SJCRH30 (cell line): ENCODE measurements around the gene PRL.

GRCh38 chr6:20213131-20213562, 878 bp upstream of the MBOAT1 start:
- RAMPAGE, long total RNA = no peak

GRCh38 chr6:20403229-20404217, 1.8 kb downstream of the E2F3 start:
- RAMPAGE, long total RNA = no peak

DNA sequence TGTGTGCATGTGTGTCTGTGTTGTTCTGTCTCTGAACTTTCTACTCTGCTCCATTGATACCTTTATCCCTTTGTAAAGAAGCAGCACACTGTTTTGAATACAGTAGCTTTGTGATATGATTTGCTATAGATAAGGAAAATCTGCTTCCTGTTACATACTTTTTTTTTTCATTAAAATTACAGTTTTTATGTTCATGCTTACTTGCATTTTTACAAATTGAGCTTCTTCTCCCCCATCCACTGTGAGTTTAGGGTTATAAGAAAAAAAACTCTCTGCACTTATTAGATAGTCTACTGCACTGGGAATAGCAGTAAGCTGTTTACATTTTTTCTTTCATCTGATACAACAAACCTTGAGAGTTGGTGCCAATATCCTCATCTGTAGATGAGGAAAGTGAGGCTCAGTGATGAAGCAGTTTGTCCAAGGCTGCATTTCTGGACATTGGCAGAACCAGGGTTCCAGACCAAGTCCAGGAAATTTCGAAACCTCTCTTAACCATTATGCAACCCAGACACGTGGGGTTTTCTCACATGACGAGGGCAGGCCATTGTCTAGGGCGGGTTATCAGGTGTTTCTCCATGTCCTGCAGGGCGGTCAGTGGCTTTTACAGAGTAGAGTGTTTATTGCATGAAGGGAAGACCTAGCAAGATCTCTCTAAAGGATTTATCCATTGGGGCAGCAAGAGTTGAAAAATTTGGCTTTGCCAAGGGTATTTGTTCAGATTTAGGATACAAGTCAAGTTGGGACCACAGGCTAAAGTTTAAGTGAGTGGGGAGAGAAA, 22.9 kb downstream of the E2F3 start:
- RAMPAGE, long total RNA = no peak

DNA sequence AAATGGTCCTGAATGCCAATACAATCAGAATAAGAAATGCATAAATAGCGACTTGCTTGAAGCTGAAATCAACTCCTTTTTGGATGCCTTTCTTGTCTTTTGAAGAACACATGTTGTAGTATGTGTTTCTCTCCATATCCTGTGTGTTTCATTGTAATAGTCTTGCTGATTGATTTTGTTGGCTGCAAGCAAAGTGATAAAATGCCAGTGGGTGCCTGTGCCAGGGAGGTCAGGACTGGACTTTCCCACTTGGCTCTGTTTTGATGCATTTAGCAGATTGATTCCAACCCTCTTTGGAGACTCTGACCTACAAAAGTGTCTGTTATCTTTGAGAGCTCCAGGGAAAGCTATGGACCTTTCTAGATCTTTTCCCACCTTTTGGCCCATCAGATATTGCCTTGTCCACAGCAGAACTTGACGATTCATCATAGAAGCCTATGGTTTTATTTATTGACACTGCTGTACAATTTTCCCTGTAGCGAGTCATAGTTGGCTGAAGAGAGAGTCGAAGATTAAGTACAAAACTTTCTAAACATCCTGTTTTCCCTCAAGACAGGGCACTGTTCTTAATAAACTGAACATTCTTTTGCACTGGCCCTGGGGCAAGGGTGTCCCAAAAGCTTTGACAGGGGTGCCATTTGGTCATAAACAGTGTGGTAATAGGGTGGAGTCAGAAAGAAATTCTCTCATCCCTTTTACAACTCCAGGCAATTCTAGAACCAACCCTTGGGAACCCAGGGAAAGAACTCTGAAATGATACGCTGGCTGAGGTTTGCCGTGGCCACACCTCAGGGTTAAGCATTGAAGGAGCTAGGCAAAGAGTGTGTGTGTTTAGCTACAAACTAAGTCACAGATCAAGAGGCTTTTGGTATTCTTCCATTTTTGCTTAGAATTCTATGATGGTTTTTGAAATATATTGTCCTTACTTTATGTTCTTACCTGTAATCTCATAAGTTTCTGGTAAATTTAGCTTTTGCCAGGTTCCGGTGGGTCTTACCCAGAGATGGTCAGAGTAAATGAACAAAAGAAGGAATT, 53.8 kb downstream of the E2F3 start:
- RAMPAGE, long total RNA = no peak

- RAMPAGE, long total RNA = no peak
Observed at GRCh38 chr6:20479086-20480253, 54.8 kb upstream of the CDKAL1 start.

- RAMPAGE, long total RNA = no peak
Observed at GRCh38 chr6:20481090-20481470, 53.2 kb upstream of the CDKAL1 start.

- RAMPAGE, long total RNA = no peak
Observed at GRCh38 chr6:20534928-20535335, 675 bp downstream of the CDKAL1 start.

DNA sequence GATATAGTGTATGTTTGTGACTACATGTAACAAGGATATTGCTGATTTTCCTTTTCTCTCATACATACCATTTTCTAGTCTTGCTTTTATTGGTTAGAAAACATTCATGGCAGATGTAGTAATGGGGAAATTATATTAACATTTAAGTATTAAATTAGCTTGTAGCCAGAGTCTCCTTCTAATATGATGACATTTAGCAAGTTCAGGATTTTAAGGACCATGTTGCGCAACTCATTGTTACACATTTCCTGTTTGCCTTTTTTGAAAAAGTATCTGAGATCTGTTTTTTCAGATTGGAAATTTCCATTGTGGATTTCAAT, 38.6 kb downstream of the CDKAL1 start:
- RAMPAGE, long total RNA = no peak

DNA sequence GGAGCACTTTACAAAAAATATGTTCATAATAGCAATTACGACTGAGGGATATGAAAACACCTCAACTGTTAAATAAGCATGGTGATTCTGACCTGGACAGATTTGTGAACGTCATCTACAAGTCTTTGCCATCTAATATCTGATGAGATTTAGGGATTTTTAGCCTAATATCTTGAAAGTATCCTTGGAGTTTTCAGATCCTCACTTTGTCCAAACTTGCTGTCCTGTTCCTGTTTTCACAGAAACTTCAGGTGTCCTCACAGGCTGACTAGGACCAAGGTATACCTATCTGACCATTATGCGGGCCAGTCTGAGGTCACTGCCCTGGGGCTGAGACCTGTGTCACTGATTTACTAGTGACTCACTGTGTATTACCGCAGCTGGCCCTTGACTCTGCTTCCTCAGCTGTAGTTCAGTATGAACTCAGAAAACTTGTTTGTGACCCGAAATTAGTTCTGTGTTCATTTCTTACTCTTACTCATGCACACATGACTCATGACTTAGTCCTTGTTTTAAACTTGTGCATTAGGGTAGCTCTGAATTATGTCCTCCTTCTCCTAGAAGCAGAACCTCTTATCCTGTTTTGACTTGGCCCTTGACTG, 343.0 kb downstream of the CDKAL1 start:
- RAMPAGE, long total RNA = no peak

DNA sequence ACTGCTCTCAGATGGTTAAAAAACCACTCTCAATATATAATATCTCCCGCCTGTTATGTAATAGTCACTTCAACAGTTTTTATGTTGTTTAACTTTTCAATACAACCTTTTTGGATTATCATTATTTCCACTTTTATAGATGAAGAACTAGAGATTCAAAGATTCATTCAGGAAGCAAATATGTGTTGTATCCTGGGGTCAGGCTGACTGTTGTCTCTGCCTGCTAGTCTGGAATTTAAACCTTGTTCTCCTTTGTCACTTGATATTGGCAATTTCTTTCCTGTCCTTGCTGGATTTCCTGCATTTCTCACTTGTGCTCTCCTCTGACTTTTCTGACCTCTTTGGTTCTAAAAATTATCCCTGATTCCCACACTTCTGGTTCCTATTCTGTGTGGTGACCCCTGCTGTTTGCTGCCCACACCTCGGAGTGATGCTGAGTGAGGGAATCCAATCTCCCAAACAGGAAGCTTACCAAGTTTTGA, 345.2 kb downstream of the CDKAL1 start:
- RAMPAGE, long total RNA = no peak

- RAMPAGE, long total RNA = no peak
Observed at GRCh38 chr6:21348395-21348804, 245.2 kb upstream of the SOX4 start.

- RAMPAGE, long total RNA = no peak
Observed at GRCh38 chr6:21402232-21402942, 191.2 kb upstream of the SOX4 start.

- RAMPAGE, long total RNA = no peak
Observed at GRCh38 chr6:21423135-21423802, 170.3 kb upstream of the SOX4 start.

DNA sequence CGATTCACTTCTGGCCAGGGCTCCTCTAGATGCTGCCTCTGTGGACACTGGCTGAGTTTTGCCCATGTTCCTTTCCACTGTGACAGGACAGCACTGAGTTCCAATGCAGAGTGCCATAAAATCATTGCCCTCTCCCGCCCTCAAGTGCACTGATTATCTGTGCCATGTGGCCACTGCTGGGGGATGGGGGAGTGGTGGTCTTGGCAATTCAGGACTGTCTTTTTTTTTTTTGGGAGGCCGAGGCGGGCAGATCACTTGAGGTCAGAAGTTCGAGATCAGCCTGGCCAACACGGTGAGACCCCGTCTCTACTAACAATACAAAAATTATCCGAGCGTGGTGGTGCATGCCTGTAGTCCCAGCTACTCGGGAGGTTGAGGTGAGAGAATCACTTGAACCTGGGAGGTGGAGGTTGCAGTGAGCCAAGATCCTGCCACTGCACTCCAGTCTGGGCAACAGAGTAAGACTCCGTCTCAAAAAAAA, 23.3 kb upstream of the SOX4 start:
- RAMPAGE, long total RNA = no peak

GRCh38 chr6:21666845-21667822, 73.6 kb downstream of the SOX4 start:
- RAMPAGE, long total RNA = no peak

- RAMPAGE, long total RNA = no peak
Observed at GRCh38 chr6:22071611-22072109, 225.2 kb downstream of the PRL start.

- RAMPAGE, long total RNA = no peak
Observed at GRCh38 chr6:22296752-22297216, at the start of gene PRL. Gene PRL, minus strand, starts transcription at chr6:22297036.

- RAMPAGE, long total RNA = no peak
Observed at GRCh38 chr6:22827886-22828858, 258.8 kb downstream of the HDGFL1 start.

DNA sequence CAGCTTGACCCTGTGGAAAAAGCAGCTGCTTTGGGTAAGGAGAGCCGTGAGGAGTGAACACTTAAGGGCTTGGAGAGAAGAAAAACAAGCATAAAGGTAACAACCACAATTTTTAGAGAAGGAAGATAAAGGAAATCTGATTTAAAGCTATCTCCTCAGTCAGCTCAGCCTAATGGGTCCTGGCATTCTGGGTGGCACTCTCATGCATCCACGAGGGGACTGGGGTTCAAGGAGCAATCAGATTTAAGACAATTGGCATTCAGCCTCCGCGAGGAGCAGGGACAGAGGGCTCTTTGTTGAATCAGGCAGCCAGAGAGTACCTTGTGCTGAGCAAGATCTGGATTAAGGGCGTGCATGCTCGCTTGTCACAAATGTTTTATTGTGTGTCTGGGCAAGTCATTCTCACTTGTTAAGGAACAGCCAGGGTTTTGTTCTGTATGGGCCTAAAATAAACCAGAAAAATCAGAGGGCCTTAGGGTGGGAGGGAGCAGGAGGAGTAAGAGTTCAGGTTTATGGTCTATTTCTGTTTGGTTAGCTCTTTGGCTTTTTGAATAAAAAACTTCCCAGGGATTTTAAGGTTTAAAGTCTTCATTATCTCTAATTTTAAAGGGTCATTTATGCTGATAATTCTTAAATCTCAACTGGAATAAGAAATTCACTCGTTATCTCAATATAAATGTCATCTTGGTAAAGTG, 475.3 kb upstream of the NRSN1 start:
- RAMPAGE, long total RNA = no peak

DNA sequence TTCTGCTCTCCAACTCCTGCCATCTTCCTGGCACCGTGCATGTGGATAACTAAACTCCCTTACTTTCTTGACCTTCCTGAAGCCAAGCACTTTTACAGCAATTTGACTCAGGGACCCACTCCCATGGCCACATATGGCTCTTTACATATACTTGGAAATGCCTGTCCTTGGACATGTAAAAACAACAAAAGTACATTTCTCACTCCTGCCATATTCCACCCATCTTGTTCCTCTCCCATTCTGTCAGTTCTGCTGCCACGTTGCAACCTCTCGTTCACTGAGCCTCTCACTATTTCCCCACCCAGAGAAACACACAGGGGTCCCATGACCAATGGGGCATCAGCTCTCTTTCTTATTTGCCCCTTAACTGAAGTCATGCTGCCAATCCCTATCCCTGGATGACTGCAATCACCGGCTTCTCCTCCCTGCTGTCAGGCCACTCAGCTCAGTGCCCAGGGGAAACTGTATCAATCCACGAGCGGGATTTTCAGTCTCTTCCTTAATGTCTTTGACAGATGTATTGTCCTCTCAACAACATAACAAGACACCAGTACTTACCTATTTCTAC, 437 bp downstream of the GPLD1 start:
- RAMPAGE, long total RNA = no peak